Parietal lobe (tissue), 2 donors: Measurements from ENCODE around the genes MTHFD2 and HK2.

- RAMPAGE, long total RNA = no peak
Observed at GRCh38 chr2:74066494-74066921, 81.2 kb downstream of the BOLA3 start.

DNA sequence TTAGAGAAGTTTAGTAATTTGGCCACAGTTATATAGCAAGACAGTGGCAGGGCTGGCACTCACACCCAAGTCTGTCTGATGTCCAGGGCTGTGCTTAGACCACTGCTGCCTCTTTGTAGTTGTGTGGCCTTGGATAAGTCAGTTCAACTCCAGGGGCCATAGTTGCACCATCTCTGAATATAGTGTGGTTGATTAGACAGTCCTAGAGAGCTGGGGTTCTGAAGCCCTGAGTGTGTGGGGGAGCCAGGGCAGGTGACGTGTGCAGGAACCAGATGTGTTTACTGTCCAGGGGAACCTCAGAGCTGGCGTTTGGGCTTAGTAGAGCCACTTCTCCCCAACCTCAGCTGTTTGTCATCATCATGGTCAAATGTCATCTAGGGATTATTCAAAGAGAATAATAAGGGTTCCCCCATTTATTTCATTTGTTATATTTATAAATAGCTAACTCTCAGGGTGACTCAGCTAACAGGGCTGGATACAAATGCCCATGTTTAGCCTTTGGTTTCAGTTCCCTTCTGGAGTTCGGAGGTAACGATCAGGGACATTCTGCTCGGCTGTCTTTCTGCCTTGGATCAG, 67.9 kb downstream of the BOLA3 start:
- RAMPAGE, long total RNA = no peak

- RAMPAGE, long total RNA = no peak
Observed at GRCh38 chr2:74198153-74198769, at the start of gene MTHFD2. Gene MTHFD2, plus strand, starts transcription at chr2:74198615.

GRCh38 chr2:74334749-74335056, 8.5 kb downstream of the SLC4A5 start:
- RAMPAGE, long total RNA = no peak

DNA sequence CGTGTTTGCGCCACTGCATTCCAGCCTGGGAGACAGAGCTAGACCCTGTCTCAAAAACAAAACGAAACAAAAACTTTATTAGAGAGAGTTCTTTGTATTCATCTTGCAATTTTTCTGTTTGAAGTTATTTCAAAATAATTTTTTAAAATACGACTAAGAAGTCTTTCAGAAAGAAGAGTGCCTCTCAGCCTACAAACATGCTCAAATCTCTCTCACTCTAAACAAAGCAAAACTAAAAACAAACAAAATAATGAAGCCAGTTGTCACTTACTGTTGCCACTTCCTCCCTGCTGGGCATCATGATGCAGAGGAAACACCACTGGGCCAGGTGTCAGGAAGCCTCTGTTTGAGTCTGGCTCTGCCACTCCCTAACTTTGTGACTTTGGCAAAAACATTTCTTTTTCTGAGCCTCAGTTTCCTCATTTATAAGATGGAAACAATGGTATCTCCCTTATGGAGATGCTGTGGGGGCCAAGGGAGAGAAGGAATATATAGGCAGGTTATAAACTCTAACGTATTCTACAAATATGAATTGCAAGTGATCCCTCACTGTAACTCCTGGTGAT, 2.5 kb upstream of the INO80B start:
- RAMPAGE, long total RNA = no peak

DNA sequence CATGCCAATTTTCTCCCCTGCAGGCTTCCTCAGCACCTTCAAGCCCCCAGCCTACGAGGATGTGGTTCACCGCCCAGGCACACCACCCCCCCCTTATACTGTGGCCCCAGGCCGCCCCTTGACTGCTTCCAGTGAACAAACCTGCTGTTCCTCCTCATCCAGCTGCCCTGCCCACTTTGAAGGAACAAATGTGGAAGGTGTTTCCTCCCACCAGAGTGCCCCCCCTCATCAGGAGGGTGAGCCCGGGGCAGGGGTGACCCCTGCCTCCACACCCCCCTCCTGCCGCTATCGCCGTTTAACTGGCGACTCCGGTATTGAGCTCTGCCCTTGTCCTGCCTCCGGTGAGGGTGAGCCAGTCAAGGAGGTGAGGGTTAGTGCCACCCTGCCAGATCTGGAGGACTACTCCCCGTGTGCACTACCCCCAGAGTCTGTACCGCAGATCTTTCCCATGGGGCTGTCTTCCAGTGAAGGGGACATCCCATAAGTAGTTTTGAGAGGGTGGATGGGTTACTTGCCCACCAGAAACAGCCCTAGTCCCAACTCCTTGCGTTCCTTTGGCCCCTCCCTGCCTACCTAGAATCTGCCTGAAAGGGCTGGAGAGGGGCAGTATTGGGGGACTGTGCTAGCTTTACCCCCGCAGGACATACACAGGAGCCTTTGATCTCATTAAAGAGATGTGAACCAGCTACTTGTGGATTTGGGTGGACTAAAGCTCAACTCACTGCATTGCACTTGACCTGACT, 2.1 kb downstream of the WBP1 start:
- RAMPAGE, long total RNA = no peak

GRCh38 chr2:74461358-74462342, 3.4 kb downstream of the WBP1 start:
- RAMPAGE, long total RNA = no peak

DNA sequence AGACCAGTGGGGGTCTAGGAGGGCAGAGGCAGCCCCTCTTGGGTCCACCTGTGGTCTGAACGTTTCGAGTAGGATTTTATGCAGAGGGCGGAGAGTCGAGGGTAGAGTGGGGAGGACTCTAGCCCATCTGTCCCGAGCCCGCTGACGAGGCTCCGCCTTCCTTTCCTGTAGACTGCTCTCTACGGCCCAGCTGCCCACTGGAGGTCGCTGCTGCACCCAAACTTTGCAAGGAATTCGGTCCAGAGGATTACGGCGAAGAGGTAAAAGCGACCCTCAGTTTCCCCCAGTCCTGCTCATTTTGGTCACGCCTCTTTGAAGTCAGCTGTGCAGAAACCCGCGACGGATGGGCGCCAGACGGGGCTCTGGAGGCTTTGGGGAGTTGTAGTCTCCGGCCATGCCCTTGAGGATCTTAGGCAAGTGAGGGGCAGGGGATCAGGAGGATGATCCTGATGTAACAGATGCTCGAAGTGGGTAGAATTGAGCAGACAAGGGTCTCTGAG, 320 bp downstream of the TTC31 start:
- RAMPAGE, long total RNA = no peak

GRCh38 chr2:74558105-74558794, 3.7 kb downstream of the DOK1 start:
- RAMPAGE, long total RNA = no peak

DNA sequence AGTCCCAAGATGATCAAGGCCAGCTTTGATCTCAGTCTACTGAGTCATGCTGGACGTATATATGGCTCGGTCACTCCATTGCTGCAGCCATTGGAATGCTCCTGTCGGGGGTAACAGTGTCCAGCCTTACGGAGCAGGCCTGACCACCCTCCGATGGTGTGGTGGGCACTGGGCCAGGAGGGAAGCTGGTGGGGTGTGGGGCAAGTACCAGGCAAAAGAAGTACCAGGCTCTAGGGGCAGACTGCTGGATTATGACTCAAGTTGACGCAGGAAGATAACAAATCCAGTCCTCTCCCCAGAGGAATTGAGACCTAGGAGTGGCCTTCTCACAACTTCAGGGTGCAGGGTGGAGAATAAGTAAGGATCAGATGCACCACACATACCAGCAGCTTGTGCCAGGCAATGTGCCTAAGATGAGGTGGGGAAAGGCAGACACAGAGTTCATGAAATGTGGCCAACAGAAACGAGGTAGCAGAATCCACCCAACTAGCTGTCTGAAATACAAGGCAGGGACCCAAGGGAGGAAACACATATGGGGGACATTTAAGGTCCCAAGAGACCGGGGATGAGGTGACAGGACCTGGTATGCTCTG, 37.9 kb downstream of the SEMA4F start:
- RAMPAGE, long total RNA = no peak

DNA sequence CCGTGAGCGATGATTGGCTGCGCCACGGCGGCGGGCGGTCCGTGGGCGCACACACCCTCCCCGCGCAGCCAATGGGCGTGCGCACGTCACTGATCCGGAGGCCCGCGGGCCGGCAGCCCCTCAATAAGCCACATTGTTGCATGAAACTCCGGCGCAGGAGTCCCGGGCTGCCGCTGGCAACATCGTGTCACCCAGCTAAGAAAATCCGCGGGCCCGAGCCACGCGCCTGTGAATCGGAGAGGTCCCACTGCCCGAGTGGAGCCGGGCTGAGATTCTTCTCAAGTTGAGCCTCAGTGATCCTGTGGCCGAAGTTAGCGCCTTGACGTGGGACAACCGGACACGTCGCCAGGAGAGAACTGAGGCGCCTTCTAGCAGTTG, at the start of gene HK2:
Gene HK2 (plus strand): TSS at position 131 of the 378 bp plus-strand sequence.
- RAMPAGE, long total RNA = no peak

DNA sequence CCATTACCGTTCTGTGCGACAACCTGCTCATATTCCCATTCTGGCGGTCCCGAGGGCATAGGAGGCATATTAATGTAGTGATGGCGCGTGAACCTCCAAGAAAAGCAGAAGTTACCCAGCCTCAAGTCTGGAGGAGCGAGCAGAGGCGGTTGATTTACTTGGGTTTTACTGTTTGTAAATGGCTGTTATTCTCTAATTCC, 1.8 kb downstream of the HK2 start:
- RAMPAGE, long total RNA = no peak

DNA sequence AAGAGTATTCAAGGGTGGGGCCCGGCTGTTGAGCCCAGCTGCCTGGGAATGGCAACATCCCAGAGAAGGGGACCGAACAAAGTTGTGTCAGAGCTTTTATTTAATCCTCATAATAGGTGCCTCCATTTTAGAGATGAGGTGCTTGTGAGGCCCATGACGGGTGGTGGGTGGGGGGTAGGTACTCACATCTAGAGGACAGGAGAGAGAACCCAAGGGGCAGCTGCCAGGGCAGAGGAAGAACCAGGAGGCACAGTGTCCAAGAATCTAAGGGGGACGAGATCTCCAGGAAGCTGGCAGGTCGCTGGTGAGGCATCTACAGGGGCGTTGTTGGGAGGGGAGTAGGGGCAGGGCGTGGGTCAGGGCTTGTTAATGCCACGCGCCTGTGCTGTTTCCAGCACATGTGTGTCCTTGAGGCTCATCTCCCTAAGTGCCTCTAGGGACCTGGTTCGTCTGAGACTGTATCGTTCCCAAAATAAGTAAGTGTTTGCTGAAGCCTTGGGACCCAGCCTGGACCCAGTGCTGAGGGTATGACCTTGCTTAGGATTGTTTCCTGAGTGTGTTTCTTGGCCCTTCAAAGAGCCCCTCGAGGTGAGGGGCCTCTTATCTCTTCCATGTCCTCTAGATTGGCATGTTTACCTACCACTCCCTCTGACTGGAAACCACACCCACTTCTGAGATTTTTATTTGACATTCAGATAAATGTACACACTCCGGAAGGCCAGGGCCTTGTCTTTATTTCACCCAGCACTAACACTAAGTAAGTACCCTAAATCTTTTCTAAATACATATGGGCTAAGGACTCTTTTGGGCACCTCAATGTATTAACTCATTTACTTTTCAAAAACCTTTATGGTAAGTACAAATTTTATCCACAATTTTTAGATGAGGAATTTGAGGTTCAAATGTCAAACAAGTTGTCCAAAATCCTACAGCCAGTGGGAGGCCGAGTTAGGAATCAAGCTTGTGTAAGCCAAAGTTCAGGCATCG, 22.2 kb downstream of the HK2 start:
- RAMPAGE, long total RNA = no peak

DNA sequence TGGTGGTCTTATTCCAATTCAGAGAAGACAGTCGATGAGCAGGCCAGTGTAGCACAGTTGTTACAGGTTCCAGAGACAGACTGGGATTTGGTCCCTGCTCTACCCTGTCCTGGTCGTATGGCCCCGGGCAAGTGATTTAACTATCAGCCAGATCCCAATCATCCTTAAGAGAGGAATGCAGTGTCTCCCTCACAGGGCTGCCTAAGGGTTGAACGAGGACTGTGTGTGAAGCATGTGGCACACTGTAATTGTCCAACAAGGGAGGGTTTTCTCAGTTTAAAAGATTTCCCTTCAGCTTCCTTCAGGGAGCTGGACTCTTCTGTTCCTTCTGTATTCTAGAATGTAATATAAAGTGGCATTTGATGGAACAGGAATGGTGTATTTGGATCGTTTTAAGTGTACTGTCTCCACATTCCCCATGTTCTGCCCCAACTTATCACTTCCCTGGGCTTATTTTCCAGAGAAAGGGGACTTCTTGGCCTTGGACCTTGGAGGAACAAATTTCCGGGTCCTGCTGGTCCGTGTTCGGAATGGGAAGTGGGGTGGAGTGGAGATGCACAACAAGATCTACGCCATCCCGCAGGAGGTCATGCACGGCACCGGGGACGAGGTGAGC, 47.4 kb downstream of the HK2 start:
- RAMPAGE, long total RNA = no peak

- RAMPAGE, long total RNA = no peak
Observed at GRCh38 chr2:75521506-75521907, 39.2 kb downstream of the EVA1A start.

DNA sequence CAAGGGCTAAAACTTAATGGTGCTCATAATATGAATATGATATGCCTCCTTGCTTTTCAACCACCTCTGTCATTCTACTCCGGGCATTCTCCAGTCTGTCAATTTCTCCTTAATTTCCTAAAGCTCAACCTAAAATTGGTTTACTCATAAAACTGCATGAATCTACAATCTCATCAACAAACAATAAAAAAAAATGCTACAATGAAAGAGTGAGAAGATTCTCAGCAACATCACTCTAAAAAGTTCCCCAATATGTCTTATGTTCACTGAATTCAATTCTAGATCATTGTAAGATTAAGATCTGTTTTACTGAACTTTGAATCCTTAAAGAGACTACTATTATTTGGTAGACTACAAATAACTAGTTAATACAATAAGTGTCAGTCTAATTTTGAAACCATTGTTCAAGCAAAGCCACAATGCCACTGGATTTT, 31.4 kb downstream of the GCFC2 start:
- RAMPAGE, long total RNA = no peak

GRCh38 chr2:76444783-76445555, 734.3 kb upstream of the GCFC2 start:
- RAMPAGE, long total RNA = no peak

DNA sequence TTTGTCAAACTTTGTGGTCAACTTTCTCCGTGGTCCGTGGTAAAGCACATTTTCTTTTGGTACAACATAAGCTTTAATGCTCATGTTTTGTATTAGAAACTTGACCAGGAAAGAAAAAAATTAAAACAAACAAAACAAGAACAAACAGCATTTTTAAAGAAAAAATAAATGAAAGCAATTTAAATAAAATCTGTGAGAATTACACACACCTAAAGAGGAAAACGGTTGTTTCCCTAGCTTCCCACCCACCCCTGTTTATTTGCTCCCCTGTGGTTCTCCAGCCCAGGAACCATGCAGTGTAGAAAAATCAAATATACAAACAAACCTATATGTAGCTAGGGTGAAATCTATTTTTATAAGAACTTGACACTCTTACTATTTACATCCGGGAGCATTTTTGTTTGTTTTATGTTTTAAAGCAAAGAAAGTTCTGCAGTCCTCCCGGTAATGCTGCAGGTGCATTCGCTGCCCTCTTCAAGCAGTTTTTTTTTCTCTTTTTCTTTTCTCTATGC, 774.1 kb downstream of the LRRTM4 start:
- RAMPAGE, long total RNA = no peak

- RAMPAGE, long total RNA = no peak
Observed at GRCh38 chr2:78260073-78260348, 737.8 kb upstream of the LRRTM4 start.

DNA sequence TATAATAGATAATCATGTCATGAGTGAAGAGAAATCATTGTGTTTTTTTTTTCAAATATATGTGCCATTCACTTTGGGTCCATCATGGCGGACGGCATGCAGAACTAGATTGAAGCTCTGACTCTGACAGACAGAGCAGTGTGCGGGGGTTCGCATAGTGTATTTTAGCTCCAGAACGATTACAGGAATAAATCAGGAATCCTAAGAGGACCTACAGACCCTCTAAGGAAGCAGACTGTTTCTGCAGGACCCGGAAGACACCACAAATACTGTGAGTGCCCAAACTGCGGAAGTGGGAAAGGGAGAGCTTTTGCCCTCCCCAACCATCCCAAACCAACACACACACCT, 484.4 kb upstream of the REG3G start:
- RAMPAGE, long total RNA = no peak